Left lung (tissue), 1 donor: ENCODE results near the gene CNDP1.

GRCh38 chr18:74534252-74534801 lies at the start of gene CNDP1:
CNDP1 (plus strand) TSS chr18:74534500.
- PRO-cap = no peak

GRCh38 chr18:74541566-74542661 lies 7.6 kb downstream of the CNDP1 start:
- PRO-cap = no peak

GRCh38 chr18:75026895-75027383 lies 182.0 kb downstream of the PTGR3 start:
- PRO-cap = no peak

DNA sequence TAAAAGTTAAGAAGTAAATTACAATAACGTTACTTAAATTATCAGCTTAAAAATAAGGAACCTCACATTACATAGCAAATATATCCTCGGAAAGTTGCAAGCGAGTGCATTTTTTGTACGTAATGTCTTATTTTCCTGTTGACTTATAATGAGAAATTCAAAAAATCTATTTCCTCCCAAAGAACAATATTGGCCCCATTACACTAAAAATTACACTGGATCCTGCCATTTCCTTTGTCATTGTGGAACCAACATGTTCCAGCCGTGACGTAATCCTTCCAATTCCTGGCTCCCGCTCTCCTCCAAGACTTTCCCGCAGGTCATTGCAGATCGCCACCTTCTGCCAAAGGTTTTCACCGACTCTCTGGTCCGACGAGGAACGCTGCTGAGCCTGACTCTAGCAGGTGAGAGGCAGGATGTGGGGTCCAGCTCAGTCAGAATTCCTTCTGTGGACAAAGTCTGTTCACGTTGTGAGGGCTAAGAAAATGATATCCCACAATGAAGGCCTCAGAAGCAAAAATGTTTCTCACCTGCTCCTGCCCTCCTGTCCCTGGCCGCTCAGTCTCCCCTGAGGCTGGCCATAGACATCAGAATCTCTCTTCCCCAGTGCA lies 38.0 kb downstream of the PTGR3 start:
- PRO-cap = no peak

GRCh38 chr18:75207880-75208797 lies 800 bp downstream of the PTGR3 start:
- PRO-cap = bidirectional peak, plus-strand start at chr18:75208075, minus-strand start at chr18:75208000; bidirectional peak, plus-strand start at chr18:75208758, minus-strand start at chr18:75208413

- PRO-cap = no peak
These were observed 3.2 kb downstream of the TSHZ1 start for GRCh38 chr18:75213774-75214165.

DNA sequence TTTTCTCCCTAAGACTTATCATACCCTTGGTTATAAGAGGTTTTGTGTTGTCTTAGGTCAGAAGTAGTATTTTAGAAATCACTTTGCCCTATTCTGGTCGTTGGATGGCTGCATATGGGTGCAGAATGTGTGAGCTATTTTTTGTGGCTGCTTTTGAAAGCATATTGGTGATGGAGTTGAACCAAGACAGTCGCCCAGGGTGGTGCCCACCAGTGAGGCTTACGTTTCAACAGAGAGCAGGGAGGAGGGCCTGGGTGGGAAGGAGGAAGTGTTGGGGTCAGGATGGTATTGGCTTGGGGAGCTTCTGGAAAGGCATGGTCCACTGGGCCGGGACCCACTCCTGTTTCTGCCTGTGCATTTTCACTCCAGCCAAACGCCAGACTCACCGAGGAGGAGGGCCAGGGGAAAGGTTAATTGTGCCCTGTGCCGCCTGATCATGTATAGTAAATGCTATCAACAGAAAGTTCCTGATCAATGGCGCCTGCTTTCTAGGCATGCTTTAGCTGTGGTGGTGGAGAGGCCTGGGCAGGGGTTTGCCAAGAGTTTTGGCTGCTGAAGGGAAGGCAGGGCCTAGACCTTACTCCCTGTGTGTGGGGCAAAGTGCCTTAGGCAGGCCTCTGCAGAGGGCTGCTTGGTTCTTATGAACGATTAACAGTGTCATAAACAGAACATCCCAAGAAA lies 6.1 kb downstream of the TSHZ1 start:
- PRO-cap = no peak

DNA sequence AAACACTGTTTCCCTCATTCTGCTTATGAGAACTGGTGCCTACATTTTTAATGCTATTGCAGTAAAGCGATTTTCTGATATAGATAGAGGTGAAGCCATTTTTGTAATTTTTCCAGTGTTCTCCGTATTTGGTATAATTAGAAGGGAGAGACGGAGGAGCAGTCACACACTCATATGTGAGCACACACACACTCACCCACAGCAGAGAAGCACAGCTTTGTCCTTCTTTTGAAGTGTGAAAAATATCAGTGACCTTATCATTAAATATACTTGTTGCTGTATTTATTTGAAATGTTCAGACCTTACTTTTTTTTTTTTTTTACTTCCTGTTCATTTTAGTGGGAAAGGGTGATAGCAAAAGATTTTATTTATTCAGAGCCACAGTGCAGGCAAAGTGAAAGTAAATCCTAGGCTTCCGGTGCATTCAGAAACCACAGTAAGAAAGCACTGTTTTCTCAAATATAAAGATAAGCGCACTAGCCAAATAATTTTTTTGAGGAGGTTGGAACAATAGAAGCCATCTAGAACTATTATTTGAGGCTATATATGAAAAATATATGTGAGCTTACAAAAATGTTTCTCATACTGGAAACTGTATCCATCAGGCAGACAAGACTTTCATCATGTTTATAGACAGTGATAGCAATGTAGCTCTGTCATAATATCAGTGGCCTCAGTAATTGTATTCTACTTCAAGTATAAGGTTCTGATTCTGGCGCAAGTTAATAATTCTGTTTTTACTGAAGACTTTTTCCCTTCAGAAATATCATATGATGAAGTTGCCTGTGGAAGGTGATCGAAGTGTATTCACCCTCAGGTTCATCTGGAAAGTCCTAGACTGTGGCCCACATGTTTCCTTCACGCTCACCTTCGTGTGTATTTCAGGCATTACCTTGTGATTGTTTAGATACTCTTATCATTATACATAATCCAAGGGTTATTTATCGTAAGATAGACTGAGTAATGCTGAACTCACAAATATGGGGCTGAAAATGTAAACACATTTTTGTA lies 37.3 kb downstream of the TSHZ1 start:
- PRO-cap = no peak

DNA sequence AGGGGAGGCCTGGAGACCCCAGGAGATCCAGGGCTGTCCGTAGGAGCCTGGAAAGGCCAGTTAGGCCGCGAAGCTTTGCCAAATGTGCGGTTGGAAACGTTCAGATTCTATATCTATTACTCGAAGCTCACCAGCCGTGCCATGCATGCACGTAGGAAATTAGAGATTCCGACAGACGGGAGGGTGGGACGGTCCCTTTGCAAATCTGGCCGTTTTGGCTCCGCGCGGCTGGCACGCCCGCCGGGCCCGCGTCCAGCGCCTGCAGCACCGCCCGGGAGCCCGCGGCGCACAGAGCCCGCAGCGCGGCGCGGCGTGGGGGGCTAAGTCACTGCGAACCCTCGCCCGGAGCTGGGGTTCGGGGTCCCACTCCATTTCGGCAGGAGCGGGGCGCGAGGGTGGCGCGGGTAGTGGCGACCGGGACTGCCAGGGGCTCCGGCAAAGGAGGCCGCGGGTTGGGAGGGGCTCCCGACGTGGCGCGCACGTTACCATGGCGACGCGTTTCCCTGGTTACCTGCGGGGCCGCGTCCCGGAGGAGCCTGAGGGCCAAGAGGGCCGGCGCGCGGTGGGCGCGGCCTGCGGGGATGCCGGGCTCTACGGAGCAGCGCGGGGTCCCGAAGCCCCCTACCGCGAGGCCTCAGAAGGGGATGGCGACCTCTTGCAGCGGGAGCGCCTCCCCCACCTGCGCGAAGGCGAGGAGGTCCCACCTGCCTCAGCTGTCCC lies 488.7 kb upstream of the SMIM21 start:
- PRO-cap = no peak

GRCh38 chr18:76056710-76057301 lies 438.2 kb downstream of the ZNF516 start:
- PRO-cap = no peak

GRCh38 chr18:76259604-76260287 lies 235.3 kb downstream of the ZNF516 start:
- PRO-cap = no peak

- PRO-cap = no peak
These were observed 115.7 kb downstream of the ZNF516 start for GRCh38 chr18:76379140-76379899.

DNA sequence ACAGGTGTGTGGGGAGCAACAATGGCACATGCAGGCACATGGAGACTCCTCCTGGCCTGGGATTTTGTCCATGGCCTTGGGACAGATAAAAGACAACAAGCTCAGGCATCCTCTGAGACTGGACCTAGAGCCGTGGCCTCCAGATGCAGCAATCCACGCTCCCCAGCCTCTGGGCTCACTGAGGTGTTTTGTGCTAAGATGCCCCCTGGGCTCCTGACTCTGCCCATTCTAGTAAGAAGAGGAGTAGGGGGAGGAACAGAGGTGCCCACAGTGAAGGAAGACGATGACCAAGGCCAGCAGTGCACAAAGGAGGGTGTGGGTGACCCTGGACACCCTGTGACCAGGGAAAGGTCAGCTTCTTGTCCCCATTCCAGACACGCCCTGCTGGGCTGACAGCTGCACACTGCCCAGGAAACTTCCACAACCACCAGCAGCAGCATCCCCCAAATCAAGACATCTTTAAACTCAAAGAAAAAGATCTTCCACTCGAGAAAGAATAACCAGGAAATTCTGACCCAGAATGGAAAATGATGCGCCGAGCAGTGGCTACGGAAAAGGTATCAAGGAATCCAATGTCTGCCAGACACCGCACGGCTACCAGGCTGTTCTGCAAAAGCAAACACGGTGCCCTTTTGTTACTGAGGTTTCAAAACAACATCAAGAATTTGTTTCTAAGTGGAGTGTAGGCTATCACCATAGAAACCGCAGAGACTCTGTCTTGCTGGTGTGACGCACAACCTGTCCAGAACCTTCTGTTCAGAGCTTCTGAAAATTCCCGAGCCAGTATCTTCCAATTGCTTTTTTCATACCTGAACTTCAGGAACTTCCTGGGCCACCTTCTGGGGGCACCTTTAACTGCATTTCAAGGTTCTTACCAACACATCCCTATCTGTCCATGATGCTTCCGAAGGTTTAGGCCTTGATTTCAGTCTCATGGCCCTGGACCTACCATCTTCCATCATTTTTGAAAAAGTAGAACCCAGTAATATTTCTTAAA lies 65.5 kb downstream of the ZNF516 start:
- PRO-cap = no peak

DNA sequence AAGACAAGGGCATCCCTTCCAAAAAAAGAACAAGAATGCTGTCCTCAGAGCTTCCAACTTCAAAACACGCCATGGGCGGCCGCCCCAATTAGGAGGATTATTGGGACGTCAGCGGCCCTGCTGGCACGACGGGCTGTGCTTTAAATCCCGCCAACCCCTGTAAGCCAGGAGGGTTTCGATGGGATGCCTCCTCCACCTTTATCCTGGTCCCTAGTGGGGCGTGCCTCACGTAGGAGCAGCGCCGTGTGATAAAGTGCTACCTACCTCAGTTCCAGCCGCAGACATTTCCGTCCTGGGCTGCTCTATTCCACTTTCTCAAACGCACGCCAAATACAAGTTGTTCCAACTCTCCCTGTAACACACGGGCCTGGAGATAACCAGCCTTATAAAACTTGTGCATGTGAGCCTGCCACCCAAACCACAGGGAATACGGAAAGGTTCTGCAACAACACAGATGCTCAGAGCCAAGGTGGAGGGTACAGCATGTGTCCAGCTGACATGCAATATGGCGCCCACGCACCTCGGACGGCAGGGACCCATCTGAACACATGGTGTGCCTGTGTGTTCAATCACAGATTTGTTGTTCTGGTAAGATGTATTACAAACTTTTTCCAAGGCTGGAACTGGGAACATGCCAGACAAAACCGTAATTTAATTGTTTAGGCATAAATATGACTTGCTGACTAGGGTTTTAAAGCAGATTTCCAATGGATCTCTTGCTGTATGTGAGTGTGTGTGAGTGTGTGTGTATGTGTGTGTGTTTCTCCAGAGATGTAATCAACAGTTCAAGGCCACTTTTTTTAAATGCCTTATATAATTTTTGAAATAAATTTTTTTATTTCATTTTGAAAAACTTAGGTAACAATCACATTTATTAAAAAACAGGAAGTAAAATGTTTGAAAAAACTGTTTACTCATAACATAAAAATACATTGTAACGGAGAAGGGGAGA lies 47.6 kb downstream of the ZNF516 start:
- PRO-cap = no peak

- PRO-cap = no peak
These were observed 104.3 kb upstream of the ZNF516 start for GRCh38 chr18:76599298-76599858.

GRCh38 chr18:76621116-76622338 lies 126.5 kb upstream of the ZNF516 start:
- PRO-cap = bidirectional peak, plus-strand start at chr18:76621364, minus-strand start at chr18:76621400

DNA sequence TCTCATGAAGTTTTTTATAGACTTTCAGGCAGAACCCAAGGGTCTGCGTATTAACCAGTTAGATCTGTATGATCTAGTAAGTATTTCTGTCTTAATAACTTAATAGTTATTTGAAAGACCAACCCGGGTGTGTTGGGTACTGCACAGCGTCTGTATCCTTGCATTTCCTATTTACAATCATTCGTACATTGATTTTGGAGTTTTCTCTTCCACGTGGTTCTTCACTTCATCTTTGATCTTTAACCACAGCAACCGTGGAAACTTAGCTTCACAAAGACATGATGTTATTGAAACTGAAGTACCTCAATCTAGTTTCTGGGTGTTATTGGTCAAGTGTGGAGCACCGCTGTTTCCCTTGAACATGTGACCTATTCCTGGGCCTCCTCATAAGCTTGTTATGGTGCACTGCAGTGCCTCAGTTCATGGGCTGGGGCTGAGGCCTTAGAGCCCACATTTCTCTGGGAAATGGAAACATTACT lies 37.0 kb downstream of the ZNF236 start:
- PRO-cap = no peak

DNA sequence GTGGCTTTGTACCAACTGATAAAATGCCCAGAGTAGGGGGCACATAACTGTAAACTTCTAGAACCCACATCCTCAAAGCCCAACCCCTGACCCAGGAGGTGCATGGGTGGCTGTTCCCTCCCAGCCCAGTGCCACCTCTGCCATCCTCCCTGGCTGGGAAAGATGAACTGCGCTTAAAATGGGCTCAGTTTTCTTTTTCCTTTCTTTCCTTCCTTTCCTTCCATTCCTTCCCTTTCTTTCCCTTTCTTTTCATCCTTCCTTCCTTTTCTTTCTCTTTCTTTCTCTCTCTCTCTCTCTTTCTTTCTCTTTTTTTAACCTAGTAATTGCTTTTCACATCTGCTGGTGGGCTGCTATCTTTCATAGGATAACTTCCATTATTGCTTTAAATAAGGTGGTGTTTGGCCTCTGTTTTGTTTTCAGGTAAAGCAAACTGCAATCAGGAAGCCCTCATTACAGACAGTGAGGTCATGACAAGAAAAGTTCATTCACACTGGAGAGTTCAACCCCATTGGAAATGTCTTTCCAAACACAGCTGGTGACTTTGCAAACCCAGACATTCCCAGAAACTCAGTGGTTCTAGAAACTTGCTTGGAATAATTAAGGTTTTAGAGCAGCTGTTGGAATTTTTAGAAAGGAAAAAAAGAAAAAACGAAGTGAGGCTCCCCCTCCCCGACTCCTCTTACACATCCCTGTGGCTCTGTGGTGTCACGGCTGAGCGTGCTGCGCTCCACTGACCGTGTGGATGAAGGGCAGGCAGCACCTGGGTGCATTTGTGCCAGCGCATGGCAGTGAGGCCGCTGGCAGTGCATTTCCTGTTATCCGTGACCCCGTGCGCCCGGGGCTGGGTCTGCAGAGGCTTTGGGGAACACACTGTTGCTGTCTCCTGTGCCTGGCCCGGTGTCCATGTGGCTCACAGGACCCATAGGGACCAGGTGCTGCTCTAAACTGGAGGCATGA lies 77.0 kb downstream of the MBP start:
- PRO-cap = no peak

- PRO-cap = no peak
These were observed 75.5 kb downstream of the MBP start for GRCh38 chr18:77057142-77057434.

DNA sequence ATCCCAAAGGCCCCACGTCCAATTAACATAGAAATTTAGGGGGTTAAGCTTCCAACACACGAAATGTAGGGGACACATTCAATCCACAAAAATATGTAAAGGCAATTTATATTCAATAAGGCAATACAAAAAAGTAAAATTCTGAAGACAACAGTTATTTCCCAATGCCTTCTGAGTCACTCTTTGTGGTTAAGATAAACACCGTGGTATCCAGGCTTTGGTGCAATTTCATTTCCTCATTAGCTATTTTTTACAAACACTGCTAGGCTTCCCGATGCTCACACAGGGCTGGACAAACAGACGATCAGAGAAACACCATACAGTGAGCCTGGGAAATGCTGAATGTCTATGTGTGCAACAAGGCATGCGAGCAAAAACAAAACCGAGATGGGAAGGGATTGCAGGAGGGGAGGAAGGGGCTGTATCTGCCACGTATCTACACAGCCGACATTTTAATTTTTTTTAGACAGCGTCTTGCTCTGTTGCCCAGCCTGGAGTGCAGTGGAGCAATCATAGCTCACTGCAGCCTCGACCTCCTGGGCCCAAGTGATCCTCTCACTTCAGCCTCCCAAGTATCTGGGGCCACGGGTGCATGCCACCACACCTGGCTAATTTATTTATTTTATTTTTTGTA lies 67.1 kb downstream of the MBP start:
- PRO-cap = unidirectional peak, plus-strand start at position 299 of the sequence